LNCaP clone FGC (cell line): ENCODE measurements around the genes TMEM174 and GFM2.

DNA sequence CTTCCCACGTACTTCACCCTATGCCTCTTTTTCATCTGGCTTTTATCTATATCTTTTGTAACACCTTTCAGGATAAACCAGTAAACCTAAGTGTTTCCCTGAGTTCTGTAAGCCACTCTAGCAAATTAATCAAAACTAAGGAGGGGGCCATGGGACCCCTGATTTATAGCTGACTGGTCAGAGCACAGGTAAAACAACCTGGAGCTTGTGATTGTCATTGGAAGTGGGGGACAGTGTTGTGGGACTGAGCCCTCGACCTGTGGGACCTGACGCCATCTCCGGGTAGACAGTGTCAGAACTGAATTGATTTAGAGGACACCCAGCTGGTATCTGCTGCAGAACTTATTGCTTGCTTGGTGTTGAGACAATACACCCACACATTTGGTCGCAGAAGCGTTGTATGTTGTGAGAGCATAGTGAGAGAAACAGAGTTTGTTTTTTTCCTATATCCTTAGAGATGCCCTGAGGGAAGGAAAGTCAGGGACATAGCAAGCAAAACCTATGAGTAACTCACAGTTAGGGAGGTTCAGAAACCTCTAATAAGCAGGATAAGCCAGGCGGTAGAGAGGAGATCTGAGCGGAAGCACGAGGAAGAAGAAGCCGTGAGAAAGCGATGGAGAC, 59.6 kb downstream of the PTCD2 start:
- RRBS, 2 experiments, result no CpG with 5 or more reads among the region's 11 CpGs

DNA sequence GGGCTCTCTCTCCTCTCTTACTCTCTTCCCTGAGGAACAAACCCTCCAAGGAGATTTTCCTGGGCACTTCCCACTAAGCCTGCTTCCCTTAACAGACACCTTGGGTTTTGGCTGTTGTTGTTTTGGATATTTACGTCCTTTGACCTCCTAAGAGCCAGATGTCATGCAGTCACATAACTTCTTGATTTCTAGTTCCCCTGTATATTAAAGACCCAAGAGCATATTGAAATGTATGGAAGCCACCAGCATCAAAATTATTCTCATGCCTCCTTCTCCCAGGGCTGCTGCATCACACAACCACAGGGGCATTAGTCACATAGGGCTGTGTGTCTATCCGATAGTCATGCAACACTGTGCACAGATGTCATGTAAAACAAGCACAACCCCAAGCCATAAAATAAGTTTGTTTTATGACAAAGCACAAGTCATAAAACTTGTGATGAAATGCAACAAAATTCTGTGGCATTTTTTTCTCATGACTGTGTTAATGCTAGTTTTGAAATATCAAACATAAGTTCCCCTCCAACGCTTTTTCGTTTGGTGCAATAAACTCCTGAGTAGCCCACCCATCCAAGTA, 93.1 kb upstream of the ZNF366 start:
- RRBS, 2 experiments, result no CpG with 5 or more reads among the region's 4 CpGs

DNA sequence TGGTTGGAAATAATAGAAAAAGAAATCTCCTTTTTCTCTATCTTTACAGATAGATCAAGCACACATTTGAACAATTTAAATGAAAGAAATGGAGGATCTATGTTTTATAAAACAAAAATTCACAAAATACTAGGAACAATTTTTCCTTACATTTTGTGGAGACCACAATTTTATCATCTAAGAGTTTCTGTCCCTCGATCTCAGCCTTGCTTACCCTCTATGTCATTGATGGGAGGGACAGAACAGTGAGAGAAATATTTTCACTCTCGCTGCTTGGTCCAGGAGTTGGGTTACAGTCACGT, 111.3 kb upstream of the ZNF366 start:
- RRBS, 2 experiments, result no CpG with 5 or more reads among the region's 3 CpGs

- RRBS, 2 experiments, result no CpG with 5 or more reads among the region's 1 CpG
Measured at GRCh38 chr5:72618837-72619170, 111.6 kb upstream of the ZNF366 start.

- RRBS, 2 experiments, result 2% methylated on average over 38 of the region's 81 CpGs
Measured at GRCh38 chr5:72848305-72849114, 32.0 kb downstream of the TNPO1 start.

- RRBS, 2 experiments, result no CpG with 5 or more reads among the region's 14 CpGs
Measured at GRCh38 chr5:72925751-72926120, 30.1 kb upstream of the FCHO2 start.

- RRBS, 2 experiments, result no CpG with 5 or more reads among the region's 7 CpGs
Measured at GRCh38 chr5:72939888-72940621, 15.8 kb upstream of the FCHO2 start.

DNA sequence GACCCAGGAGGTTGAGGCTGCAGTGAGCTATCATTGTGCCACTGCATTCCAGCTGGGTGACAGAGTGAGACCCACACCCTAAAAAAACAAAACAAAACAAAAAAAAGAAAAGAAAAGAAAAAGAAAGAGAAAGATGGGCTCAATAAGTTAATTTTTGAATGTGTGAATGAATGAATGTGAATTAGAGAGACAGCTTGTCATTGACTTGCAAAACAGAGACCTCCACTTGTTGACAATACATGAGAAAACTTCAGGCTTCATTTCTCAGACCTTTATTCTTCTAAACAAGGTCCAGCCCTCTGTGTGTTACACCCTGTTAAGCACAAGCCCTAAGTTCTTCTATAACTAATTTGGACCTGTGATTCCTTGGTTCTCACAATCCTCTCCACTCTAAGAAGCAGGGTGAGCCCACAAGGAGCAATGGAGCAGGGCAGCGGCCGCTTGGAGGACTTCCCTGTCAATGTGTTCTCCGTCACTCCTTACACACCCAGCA, at the start of gene TMEM174:
TSS of gene TMEM174 (plus strand) at position 370 of the 493 bp plus-strand sequence.
- RRBS, 2 experiments, result no CpG with 5 or more reads among the region's 3 CpGs

- RRBS, 2 experiments, result no CpG with 5 or more reads among the region's 19 CpGs
Measured at GRCh38 chr5:73201615-73202062, 28.6 kb downstream of the TMEM174 start.

DNA sequence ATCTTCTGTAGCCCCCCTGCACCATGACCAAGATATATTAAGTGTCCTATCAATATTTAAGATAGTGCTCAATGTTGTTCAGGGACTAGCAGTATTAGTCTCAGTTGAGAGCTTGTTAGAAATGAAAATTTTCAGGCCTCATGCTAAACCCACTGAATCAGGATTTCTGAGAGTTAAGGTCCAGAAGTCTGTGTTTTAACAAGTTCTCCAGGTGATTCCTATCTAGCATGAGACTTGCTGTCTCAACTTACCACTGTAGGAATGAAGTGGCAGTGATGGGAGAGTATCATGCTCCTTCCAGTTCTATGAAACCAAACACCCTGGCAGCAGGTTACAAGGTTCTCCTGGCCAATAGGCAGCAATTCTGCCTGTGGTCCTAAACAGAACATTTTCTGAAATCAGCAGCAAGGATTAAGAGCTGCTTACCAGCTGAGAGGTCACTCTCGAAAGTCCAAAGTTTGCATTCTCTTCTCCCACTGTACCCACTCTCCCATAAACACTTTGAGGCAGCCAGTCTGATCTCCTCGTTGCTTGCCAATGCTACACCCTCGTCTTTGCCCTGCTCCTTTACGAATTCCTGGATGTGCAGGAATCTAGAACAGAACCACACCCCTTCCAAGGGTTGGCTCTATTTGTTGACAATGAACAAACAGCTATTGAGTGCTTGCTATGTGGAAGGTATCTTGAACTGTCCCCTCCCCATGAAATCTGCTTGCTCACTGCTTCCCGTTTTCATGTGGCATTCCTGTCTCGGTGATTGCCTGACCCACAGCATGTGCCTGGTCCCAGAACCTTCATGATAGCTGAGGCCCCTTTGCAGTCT, 100.5 kb downstream of the TMEM174 start:
- RRBS, 2 experiments, result no CpG with 5 or more reads among the region's 6 CpGs

DNA sequence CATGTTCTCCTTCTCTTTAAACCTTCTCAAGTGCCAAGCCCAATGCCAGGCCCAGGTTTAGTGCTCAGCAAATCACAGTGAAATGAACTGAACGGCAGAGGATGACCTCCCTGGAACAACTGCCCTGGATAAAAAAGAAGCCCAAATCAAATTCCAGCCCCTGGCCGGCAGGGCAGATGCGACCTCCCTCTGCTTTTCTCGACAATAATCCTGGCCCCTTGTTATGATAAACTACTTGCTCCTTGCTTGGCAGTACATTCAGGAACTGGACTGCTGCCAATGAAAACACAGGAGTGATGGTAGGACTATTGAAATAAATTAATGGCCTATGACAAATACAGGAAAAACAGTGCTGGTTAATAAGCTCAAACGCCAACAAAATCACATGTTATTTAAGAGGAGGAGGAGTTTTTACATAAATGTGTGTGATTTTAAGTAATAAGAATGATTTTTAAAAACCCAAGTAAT, 108.4 kb downstream of the TMEM174 start:
- RRBS, 2 experiments, result no CpG with 5 or more reads among the region's 5 CpGs

- RRBS, 2 experiments, result 41 to 48% methylated on average over 9 of the region's 27 CpGs
Measured at GRCh38 chr5:73299198-73299580, 126.2 kb downstream of the TMEM174 start.

DNA sequence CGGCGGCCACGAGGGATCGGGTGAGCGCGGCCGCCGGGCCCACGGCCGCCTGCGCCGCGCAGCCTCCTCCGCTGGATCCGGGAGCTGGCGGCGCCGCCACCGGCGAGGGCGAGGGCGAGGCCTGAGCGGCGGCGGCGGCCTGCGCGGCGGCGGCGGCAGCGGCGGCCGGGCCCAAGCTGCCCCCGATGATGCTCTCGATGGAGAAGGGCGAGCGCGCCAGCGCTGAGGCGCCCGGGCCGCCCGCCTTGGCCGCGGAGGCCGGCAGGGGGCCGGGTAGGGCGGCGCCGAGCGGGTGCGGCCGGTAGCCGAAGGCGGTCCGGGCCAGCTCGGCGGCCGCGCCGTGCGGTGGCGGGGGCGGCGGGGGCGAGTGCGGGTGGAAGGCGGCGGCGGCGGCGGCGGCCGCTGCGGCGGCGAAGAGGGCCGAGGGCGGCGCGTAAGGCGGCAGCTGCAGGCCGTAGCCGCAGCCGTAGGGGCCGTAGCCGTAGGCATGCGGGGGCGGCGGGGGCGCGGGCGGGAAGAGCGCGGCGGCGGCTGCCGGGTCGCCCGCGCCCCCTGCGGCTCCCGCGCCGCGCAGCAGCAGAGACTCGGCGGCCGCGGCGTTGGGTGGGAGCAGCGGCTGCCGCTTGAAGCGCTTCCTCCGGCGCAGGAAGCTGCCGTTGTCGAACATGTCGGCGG, 1.4 kb downstream of the FOXD1 start:
- RRBS, 2 experiments, result 2 to 3% methylated on average over 45 of the region's 121 CpGs

- RRBS, 2 experiments, result no CpG with 5 or more reads among the region's 15 CpGs
Measured at GRCh38 chr5:73813139-73813834, 187.3 kb downstream of the ARHGEF28 start.

DNA sequence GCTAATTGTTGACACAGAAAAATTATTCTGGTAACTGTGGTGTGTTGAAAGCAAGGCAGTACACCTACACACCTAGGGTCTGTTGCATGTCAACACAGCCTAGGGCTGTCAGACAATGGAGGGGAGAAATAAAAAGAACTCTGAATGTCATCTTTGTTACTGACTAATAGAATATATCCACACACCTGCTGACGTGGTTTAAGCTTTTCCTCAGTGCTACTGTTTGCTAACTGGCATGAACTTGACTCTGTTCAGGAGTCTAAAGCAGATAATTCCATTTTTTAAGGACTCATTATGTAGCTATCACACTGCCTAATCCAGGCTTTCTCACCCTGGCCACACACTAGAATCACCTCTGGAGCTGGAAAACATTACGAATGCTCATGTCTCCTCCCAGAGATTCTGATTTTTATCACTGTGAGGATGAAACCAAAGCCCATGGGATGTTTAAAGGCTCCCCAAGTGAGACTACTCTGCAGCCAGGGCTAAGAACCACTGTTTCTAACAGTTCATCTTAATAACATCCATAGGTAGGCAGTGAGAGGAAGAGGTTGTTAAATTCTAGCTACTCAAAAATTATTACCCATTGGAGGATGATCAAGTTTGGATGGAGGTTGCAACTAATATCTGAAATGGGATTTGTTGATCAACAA, 260.5 kb downstream of the ARHGEF28 start:
- RRBS, 2 experiments, result no CpG with 5 or more reads among the region's 2 CpGs

- RRBS, 2 experiments, result no CpG with 5 or more reads among the region's 11 CpGs
Measured at GRCh38 chr5:74685911-74686650, 1.0 kb downstream of the HEXB start.

- RRBS, 2 experiments, result 0 to 3% methylated on average over 6 to 9 of the region's 57 CpGs
Measured at GRCh38 chr5:74766774-74767543, at the start of gene GFM2. Gene GFM2, minus strand, starts transcription at chr5:74767117.

DNA sequence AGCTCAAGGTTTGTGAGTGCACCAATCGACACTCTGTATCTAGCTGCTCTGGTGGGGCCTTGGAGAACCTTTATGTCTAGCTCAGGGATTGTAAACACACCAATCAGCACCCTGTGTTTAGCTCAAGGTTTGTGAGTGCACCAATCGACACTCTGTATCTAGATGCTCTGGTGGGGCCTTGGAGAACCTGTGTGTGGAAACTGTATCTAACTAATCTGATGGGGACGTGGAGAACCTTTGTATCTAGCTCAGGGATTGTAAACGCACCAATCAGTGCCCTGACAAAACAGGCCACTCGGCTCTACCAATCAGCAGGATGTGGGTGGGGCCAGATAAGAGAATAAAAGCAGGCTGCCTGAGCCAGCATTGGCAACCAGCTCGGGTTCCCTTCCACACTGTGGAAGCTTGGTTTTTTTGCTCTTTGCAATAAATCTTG, 2.8 kb upstream of the HMGCR start:
- RRBS, 2 experiments, result no CpG with 5 or more reads among the region's 6 CpGs

- RRBS, 2 experiments, result no CpG with 5 or more reads among the region's 7 CpGs
Measured at GRCh38 chr5:75338622-75339328, 1.8 kb downstream of the HMGCR start.

DNA sequence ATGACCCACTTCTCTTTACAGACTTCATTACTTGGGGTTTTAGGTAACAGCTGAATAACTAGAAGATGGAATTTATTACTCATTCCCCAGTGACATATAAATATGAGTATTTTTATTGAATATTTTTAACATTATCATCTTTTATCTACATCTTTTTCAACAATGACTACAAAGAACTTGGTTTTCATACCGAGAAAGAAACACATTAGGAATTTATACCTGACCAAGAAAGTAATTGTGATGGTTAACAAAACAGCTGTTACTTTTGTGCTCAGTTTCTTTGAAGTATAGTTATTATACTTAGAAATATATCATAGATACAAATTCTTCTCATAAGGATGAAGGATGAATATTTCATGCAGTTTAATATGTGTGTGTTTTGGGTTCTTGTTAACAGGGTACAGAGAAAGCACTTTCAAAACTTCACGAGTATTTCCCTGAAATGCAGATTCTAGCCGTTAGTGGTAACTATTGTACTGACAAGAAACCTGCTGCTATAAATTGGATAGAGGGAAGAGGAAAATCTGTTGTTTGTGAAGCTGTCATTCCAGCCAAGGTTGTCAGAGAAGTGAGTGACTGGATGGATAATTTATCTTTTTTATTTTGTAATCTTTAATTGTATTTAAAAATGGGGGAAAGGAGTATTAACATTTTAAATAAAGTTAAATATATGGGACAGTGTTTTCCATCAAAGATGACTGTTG, 21.4 kb downstream of the HMGCR start:
- RRBS, 2 experiments, result no CpG with 5 or more reads among the region's 3 CpGs